ENCODE measurements around a stretch of chr4.

- PRO-cap: bidirectional peak, plus-strand start at chr4:139083516, minus-strand start at chr4:139083530
Observed at GRCh38 chr4:139083318-139084108, 67.9 kb downstream of the NOCT start.

- PRO-cap: no peak
Observed at GRCh38 chr4:139108818-139109298, 68.2 kb downstream of the ELF2 start.

DNA sequence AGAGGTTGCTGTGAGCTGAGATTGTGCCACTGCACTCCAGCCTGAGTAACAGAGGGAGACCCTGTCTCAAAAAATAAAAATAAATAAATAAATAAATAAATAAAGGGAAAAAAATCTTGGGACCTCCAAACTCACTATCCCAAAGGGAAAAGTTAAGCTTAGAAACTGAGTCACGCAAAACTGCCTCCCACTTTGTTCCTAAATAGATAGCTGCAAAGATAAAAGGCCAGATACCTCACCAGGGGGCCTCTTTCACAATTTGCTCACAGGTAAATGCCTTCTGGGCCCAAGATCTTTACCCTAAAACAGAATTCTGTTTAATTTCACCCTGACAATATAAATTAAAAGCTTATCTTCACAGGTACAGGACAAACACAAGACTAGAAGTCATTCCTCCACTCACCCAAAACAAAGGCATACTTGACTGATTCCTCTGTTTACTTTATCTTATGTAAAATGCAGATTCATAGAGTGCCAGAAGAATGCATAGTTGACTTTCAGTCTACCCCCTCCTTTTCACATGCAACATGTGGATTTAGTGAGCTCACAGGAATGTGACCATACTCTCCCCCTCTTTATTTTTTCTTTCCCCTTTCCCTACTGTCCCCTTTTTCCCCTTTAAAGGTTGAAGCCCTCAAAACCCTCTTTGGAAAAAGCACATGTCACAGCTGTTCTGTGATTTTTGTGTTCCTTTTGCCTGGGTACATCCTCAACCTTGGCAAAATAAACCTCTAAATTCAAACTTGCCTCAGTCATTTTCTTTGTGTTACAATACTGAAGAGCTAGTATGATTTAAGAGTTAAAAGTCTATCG, 23.4 kb downstream of the ELF2 start:
- PRO-cap: no peak

- PRO-cap: no peak
Observed at GRCh38 chr4:139175491-139175927, 1.5 kb downstream of the ELF2 start.

DNA sequence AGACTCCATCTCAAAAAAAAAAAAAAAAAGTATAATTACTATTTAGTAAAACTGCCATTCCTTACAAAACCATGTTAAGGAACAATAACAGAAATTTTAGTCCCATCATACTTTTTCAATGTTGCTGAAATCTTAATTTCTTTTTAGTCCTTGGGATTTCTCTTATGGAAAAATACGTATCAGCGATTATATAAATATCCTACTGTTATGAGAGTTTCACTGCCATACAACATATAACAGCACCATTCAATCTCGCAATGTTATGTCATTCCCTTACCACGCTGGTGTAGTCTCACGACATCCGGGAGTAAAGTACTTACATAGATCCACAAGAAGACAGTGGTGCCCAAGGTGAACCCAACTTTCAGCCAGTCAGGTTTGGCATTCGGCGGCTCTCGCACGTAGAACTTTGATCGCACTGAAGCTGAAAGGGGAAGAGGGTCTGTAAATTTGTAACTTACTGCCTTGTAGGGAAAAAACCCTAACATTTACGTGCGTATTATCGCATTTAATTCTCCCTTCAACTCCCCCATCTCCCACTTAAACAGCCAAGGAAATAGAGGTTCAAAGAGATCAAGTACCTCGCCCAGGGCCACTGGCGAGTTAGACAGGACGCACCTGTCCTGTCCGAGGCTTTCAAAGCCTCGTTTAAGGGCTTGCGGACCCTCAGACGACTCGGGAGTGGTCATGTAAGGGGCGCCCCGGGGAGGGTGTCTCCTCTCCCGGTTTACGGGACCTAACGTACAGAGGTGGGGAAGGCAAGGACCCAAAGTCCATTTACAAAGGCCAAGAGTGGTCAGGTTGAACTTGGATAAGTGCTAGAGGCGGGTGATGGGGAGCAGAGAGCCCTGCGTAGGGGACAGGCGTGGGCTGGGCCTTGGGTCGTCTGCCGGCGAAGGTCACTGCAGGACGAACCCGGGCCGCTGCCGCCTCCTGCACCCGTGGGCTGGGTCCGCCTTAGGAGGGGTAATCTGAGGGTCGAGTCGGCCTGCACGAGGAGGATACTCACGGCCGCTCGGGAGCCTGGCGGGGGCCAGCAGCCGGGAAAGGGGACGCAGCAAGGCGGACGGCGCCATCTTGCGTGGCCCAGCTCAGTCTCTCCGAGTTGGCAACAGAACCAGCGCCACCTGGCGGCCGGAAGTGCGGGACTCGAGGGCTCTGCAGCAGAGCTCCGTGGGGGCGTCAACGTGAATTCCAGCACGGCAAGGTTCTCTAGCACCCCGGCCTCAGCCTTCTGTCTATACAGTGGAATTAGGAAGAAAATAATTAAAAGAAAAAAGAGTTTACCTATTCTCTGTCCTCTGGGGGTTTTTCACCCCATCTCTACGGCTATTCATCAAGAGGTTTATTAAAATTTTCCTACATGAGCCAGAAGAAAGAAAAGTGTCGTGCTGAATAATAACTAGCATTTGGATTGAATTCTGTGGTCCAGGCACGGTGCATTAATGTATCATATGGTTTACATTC, 6.0 kb upstream of the NAA15 start:
- PRO-cap: unidirectional peak, plus-strand start at position 315 of the sequence; unidirectional peak, plus-strand start at position 669 of the sequence; unidirectional peak, plus-strand start at position 841 of the sequence; bidirectional peak, plus-strand start at position 1,166 of the sequence, minus-strand start at position 1,099 of the sequence

DNA sequence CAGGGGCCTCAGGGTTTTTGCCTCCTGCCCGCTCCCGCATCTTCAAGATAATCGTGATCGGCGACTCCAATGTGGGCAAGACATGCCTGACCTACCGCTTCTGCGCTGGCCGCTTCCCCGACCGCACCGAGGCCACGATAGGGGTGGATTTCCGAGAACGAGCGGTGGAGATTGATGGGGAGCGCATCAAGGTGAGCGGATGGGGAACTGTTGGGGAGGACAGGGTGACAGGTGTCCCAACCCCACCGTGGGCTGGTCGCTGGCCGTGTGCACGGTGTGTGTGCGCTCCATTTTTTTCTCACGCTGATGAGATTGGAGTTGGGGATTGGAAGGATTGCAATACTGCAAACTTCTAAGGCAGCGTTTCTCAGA, 319 bp downstream of the RAB33B start:
- PRO-cap: bidirectional peak, plus-strand start outside the sequence, minus-strand start at position 308 of the sequence

GRCh38 chr4:139560295-139561085, 4.5 kb upstream of the SETD7 start:
- PRO-cap: no peak

DNA sequence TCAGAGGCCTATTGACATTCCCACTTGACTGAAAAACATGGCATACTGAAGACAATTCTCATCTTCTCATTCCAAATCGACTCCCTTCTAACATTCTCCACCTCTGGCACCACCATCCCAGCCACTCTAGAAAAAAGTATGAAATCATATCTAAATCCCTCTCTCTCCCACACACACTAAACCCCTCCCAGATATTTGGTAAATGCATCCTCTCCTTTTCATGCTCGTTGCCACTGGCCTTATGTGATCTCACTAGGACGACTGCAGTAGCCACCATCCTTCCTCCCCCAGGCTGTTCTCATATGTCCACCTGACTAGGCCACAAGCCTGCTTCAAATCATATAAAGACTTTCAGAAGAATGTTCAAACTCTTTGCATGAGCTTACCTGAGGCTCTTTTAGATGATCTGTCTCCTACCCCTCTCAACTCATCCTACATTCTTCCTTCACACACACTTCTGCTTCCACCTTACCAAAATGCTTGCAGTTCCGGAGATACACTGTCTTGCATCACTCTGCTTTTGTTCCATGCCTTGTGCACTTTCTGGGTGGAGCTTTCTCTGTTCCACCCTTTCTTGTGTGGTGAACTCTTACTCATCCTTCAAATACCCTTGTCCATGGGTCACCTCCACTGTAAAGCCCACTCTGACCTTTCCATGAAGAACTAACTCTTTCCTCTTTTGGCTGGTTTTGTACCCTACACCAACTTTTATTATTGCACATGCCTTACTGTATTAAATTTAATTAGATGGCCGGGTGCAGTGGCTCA, 18.6 kb upstream of the MGST2 start:
- PRO-cap: no peak

DNA sequence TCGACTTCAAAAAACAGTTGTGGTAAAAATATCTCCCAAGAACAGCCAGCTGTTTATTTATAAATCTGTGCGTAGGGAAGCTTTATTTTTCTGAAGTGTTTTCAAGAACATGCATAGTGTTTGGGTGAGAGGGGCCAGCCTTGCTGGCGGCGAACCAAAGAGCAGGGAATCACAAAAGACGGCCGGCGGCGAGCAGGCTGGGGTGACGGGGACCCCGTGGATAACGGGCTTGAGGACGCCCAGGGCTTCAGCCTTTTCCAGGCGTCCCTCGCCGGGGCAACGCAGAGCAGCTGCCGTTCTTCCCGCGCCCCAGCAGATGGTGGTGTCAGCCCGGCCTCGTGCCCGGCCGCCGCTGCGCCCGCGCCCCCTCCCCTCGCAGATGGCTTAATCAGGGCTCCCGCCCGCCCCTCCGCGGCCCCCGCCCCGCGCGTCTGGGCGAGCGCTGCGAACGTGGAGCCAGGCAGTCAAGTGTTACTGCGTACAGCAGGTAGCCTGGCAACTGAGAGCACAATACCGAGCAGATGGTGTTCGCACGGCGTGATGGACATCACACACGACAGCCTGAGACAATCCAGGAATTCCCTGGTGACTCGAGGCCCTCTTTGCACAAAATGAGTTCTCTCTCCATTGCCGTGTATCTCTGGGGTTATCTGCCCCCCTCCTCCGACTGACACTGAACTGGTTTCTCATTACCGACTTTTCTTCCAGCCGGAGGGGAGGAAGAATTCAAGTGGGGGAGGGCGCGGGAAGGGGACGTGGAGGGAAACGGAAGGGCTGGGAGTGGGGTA, 69.2 kb downstream of the MGST2 start:
- PRO-cap: bidirectional peak, plus-strand start at position 574 of the sequence, minus-strand start at position 501 of the sequence

- PRO-cap: no peak
Observed at GRCh38 chr4:139889114-139889862, 223.7 kb downstream of the MGST2 start.

- PRO-cap: no peak
Observed at GRCh38 chr4:139921532-139922321, 232.3 kb downstream of the MAML3 start.

GRCh38 chr4:139978592-139979081, 175.3 kb downstream of the MAML3 start:
- PRO-cap: no peak

GRCh38 chr4:140049893-140050347, 104.1 kb downstream of the MAML3 start:
- PRO-cap: no peak

GRCh38 chr4:140092316-140092795, 61.6 kb downstream of the MAML3 start:
- PRO-cap: bidirectional peak, plus-strand start at chr4:140092669, minus-strand start at chr4:140092526; bidirectional peak, plus-strand start at chr4:140092731, minus-strand start at chr4:140092737

DNA sequence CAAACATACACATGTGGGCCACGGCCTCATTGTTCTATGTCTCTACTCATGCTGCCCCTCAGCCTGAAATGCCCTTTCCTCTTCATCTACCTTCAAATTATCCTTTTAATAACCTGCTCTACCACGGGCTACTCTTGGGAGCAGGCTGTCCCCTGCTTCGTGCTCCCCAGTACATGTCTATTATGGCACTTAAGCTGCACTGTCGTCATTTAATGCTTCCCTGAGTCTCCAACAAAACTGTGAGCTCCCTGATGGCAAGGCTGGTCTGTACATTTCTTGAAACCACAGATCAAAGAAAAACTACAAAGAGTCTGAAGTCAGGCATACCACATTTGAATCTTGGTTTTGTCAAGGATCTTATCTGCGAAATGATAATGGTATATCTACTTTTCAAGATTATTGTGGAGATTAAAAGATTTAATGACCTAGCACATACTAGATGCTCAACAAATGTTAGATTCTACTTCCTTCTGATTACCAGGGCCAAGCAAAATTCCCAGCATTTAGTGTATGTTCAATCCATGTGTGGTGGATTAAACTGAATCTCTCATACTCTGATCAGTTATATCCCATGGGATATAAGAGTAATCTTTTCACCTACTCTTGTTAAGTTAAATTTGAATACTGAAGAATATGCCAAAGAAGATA, 45.7 kb downstream of the MAML3 start:
- PRO-cap: no peak

- PRO-cap: no peak
Observed at GRCh38 chr4:140251043-140251385, 97.0 kb upstream of the MAML3 start.

- PRO-cap: no peak
Observed at GRCh38 chr4:140293413-140293755, 80.1 kb upstream of the SCOC start.

- PRO-cap: no peak
Observed at GRCh38 chr4:140642462-140642810, 73.7 kb upstream of the UCP1 start.

DNA sequence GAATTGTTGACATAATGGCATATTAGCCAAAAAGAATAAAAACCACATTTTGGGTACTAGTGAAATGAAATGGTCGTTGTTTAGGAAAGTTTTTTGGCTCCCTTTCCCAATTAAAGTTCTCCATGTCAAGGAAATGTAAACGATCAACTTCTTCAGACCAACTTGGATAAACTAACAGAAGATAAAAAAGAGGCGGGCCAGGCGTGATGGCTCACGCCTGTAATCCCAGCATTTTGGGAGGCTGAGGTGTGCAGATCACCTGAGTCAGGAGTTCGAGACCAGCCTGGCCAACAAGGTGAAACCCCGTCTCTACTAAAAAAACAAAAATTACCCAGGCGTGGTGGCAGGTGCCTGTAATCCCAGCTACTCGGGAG, 60.2 kb downstream of the TBC1D9 start:
- PRO-cap: no peak

GRCh38 chr4:140752671-140753631, 3.2 kb downstream of the TBC1D9 start:
- PRO-cap: unidirectional peak, minus-strand start at chr4:140753559

All from endothelial cell (in vitro differentiated cells).